ENCODE measurements around the genes UGT2A3 and ENAM.

GRCh38 chr4:61767224-61767882, 567.2 kb downstream of the ADGRL3 start:
- PRO-cap: no peak

GRCh38 chr4:67543939-67544475, 1.3 kb downstream of the CENPC start:
- PRO-cap: no peak

DNA sequence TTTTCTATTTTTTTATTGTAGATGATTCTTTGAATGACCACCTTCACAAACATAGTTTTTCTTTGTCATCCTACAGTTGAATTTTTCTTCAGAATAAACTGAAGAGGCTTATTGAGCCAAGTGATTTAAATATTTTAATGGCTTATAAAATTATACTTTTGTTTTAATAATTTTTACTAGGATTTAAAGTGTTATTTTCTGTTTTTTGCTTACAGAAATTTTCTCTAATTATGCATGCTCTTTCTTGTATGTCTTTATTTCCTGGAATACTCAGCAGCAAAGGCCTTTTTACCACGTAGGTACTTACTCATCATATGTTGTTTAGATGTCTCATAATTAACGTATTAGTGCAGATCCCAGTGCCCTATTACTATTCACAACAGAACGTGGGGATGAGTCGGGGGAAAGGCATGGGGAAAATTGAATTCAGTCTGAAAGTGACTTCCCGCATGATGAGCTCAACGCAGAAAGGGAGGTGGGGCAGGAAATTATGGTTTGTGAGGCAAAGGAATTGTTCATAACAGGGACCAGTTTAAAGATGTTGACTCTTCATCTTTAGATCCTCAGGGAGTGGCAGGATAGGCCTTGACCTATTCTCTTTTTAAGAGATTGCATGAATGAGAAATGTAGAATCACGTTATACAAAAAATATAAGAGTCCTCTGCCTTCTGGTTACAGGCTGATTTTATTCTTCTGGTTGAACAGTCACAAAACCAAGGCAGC, 1.9 kb upstream of the TMPRSS11D start:
- PRO-cap: no peak

GRCh38 chr4:68581479-68582152, 5.5 kb upstream of the UGT2B17 start:
- PRO-cap: no peak

DNA sequence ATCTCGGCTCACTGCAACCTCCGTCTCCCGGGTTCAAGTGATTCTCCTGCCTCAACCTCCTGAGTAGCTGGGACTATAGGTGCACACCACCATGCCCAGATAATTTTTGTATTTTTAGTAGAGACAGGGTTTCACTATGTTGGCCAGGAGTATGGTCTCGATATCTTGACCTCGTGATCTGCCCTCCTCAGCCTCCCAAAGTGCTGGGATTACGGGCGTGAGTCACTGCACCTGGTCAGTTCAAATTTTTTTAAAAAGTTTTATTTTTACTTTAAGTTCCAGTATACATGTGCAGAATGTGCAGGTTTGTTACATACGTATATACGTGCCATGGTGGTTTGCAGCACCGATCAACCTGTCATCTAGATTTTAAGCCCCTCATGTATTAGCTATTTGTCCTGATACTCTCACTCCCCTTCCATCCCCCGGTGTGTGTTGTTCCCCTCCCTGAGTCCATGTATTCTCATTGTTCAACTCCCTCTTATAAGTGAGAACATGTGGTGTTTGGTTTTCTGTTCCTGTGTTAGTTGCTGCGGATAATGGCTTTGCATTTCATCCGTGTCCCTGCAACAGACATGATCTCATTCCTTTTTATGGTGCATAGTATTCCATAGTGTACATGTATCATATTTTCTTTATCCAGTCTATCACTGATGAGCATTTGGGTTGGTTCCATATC, 20.4 kb downstream of the UGT2B15 start:
- PRO-cap: no peak

DNA sequence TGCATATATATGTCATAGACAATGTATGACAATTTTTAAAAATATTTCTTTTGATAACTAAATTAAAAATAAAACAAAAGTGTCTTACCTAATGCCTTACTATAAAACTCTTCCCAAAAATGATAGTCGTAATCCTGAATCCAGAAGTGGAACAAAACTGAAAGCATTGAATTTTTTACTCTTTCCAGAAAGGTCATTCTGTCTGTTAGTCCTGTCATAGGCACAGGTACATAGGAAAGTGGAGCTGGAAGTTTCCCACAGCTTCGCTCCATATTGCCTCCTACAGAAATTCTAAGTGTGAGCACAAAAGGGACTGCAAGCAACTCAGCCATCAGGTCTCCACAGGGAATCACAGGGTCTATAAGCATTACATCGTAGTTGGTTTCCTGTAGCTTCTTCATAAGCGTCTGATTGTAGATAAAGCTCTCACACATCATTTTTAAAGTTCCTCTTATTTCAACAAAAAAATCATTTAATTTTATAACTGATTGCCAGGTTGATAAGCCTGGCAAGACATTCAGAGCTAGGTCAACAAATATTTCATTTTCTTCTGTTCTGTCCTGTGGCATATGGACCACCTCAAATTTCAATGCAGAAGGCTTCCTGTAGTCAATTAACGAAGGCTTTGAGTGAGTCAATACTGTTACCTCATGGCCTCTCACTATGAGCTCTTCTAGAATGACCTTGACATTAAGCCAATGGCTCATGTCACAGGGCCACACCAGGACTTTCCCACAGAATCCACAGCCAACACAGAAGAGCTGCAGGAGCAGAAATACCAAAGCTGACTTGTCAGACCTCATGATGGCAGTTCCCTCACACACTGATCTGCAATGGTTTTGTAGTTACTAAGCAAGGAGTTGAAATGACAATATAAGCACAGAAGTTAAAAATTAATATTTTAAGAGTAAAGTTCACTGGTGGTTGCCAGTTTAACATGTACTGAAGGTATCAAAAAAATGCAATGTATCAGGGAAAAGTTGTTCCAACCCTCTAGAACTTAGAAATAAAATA, at the start of gene UGT2A3:
TSS of gene UGT2A3 (minus strand) at position 847 of the 1,014 bp plus-strand sequence.
- PRO-cap: no peak

DNA sequence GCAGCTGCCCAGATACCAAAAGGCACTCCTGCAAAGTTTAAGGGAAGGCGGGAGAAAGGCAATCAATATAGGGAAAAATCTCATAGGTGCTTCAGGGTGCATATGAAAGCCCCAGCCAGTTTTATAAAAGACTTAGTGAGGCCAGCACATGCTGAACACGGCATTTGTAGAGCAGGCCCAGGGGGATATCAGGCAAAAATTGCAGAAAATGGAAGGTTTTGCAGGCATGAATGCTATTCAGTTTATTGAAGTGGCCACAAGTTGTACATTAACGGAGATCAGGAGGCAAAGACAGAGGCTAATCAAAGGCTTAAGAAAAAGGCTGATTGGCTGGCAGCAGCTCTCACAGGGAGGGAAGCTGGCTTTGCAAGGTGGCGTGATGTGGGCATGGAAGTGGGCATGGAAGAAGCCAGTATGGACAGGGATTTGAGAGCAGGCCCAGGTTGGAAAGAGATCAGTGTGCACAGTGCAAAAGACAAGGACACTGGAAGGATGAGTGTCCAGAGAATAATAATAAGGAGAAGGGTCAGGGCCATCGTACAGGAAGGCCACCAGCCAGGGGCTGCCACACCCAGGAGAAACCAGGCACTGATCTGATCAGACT, 37.7 kb upstream of the UGT2B7 start:
- PRO-cap: no peak

GRCh38 chr4:69116515-69117003, 20.3 kb downstream of the UGT2B7 start:
- PRO-cap: no peak

- PRO-cap: no peak
Measured at GRCh38 chr4:69167278-69167823, 47.2 kb downstream of the UGT2B11 start.

- PRO-cap: no peak
Measured at GRCh38 chr4:69495154-69495671, 492 bp downstream of the UGT2B4 start.

DNA sequence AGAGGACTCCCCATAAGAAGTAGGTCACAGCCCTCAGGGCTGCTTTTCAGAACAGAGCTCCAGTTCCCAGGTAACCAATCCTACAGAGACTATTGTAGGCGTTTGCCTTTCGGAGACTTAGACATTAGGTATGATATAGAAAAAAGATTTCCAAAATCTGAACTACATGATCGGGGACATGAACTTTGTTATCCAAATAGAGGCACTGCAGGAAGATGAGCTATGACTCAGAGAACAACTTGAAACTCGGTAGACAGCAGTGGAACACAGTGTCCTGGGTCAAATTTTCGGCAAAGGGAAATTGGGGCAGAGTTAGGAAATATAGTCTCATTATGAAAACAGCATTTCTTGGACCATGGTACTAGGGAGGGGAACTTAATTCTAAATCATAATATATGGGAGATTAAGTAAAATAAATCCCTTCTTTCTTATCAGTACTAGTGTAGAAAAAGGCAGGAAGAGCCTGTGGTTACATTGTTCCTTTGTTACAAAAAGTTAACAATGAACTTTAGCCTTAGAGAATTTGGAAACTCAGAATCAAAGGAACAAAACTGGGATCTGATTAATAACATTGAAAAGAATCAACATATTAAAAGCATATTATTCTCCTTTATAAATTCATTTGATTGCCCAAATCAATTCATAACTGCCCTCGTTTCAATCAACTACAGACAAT, 33.9 kb downstream of the SULT1B1 start:
- PRO-cap: no peak

- PRO-cap: no peak
Measured at GRCh38 chr4:69759001-69759911, 1.2 kb downstream of the SULT1B1 start.

DNA sequence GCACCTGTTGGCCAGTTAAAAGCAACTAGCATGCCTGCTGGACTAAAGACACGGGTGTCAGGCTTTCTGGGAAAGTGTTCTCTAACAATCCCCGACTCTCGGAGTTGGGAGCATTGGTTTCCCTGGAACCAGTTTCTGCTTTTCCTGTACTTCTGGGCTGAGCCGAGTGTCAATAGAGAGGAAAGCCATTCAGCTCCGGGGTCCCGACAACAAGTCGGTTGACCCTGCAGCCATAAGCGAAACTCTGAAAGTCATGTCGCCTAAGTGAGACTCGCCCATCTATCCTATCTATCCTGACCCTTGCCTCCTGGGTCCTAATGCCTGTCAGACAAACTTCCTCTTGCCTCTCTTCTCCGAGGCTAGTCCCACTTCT, 34.5 kb downstream of the SULT1E1 start:
- PRO-cap: no peak

- PRO-cap: no peak
Measured at GRCh38 chr4:70628544-70629017, at the start of gene ENAM. ENAM (plus strand) TSS chr4:70628744.

- PRO-cap: no peak
Measured at GRCh38 chr4:71185155-71185532, 1.9 kb upstream of the SLC4A4 start.

GRCh38 chr4:71229390-71229990, 42.4 kb downstream of the SLC4A4 start:
- PRO-cap: no peak

DNA sequence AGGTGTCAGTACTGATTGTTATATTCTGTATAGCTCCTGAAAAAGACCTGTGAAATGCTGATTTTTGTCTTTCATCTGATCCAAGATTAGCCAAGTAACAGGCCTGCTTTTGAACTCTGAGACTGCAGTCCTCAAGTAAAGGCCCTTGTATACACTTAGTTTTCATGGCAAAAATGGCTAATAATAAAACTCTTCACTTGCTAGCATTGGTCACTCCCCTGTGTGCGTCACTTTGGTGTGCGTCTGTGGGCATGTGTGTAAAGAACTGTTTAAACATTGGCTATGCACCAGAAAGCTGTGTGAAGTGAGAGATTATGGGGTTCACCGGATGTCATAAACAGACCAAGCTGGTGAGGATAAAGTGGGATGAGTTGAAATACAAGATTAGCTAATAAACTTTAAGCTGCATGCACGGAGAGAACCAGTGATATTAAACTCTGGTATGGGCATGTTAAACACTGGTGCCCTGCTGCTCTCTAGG, 43.2 kb downstream of the SLC4A4 start:
- PRO-cap: no peak

GRCh38 chr4:71373067-71373679, 186.1 kb downstream of the SLC4A4 start:
- PRO-cap: no peak

DNA sequence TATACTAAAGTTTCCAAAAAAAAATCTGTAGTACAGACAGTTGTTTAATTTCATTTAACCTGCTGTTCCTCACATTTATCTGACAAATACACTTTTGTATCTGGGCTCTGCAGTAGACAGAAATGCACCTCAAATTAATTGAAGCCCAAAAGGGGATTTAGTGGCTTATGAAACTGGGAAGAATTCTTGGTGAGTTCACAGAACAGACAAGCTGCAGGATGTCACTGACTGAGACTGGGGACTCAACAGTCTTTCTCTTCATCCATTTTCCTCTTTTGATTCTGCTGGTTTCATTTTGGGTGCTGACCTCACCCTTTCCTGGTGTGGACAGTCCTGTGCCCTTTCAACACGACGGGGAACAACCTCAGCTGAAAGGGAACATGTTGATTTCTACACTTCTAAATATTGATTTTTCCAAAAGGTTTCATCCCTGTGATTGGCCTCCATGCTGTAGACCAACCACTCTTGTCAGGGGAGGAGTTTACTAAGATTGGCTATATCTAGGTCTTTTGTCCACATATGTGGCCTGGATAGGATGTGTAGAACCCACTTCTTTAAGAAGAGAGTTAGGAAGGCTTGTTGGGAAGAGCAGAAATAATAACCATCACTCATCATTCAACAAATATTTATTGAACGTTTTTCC, 243.5 kb downstream of the SLC4A4 start:
- PRO-cap: no peak

DNA sequence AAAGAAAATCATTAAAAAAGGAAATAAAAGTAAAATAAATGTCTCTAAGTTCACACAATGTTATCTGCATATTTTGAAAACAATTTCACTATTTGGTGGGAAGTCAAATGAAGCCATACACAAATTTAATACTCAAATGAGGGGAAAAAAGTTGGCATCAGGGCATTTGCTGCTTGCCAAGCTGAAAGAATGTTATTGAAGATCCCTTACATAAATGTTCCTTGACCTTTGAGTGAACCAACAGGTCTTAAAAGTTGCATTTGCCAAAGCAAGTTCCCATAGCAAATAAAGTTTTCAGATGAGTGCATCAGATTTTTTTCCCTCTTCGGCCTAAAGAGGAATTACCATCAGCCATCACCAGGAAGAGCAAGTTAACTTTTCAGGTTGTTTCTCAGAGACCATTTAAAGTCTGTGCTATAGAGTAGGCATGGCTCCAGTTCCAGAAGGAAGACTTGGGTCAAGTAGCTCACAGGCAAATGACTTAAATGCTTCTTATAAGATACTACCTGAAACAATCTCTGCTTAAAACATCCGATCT, 115.9 kb downstream of the COX18 start:
- PRO-cap: no peak